ENCODE data around the gene SLC7A1.

- PRO-cap, result no peak
Measured at GRCh38 chr13:26561258-26561954, 3.9 kb downstream of the WASF3 start.

- PRO-cap, result no peak
Measured at GRCh38 chr13:26951425-26952337, 191.1 kb upstream of the GPR12 start.

DNA sequence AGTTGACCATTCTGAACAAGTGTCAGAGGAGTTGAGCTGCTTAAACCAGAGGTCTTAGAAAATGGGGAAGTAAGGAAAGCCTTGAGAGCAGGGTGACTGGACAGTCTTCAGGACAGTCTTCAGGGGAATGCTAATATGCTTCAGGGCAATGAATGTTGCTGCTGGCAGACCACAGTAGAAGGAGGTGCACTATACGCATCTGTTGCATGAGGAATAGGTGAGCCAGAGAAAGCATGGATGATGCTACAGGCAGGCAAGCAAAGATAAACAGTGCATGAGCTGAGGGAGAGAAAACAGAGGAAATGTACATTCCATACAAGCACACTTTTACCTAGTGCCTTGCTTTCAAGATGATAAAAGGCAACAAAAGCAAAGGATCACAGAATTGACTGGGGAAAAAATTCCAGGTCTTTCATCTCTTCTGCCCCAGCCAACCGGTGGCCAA is 196.7 kb upstream of the GPR12 start:
- PRO-cap, result no peak

- PRO-cap, result no peak
Measured at GRCh38 chr13:27293740-27294715, 23.4 kb downstream of the RASL11A start.

- PRO-cap, result no peak
Measured at GRCh38 chr13:27298795-27299050, 28.1 kb downstream of the RASL11A start.

- PRO-cap, result no peak
Measured at GRCh38 chr13:27299051-27299304, 28.3 kb downstream of the RASL11A start.

DNA sequence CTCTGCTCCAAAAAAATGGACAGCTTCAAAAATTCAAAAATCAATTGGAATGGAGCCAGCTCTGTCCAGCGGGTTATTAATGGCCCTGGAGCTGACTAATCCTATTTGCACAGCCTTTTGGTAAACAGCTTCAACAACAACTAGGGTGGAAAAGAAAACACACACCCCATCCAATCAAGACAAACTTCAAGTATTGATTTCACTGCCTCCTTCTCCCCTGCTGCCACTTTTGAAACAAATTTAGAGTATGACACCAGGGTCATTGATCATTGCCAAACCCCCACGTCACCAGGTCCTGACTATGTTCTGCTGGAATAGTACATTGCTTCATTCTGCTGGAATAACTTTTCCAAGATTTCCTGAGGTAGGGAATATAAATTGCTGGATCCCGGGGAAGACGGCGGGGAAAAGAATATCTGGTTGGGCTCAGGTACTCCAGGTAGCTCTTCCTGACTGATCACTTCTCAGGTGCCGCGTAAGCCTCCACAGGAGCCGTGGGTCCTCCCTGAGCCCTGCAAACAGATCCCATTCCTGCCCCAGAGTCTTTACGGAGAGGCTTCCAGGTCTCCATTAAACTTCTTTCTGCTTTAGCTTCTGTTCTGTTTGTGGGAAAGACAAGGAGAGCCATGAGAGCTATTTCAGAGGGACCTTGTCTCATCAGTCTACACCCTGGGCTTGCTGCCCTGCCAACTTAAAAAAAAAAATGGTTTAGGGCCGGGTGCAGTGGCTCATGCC is 56.7 kb upstream of the GTF3A start:
- PRO-cap, result no peak

DNA sequence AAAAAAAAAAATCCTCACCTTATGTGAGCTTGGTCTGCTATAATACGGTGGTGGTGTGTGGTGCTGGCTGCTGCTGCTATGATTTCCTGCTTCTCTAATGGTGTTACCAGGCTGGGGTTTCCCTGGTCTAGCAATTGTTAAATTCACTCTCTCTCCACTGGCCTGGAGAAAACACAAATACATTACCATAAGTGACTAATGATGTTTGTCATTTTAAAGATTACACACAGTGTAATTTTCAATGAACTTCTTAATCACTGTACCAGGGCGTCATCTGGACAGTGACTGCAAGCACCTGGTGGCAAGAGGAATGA is 60.5 kb downstream of the LNX2 start:
- PRO-cap, result no peak

DNA sequence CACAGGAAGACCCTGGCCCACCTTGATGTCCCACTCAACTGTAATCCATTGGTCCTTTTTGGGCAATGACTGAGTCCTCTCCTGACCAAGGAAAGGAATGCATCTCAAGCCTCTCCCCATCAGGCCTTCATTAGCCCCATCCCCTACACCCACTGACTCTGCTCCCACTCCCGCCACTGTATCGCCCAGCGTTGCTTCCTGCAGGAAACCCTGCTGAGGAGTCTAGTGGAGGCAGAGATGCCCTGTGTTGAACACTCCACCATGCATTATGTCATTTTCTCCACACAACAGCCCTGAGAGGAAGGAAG is 49.8 kb upstream of the GSX1 start:
- PRO-cap, result no peak

- PRO-cap, result no peak
Measured at GRCh38 chr13:27917896-27918606, 1.7 kb upstream of the PDX1 start.

GRCh38 chr13:27953836-27954951 is 14.9 kb downstream of the CDX2 start:
- PRO-cap, result no peak

DNA sequence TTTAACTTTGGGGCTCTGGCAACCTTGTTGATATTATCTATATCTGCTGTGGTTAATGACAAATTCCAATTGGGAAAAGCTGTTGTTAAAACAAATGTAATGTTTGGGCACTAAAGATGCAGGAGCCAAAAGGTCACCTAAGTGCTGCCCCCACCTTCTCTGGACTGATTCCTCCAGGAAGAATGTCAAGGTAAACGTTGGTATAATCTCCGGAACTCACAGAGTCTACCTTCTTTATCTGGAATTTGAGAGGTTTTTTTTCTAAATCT is 12.1 kb downstream of the CDX2 start:
- PRO-cap, result no peak

GRCh38 chr13:28292476-28293209 is 154.3 kb downstream of the PAN3 start:
- PRO-cap, result no peak

DNA sequence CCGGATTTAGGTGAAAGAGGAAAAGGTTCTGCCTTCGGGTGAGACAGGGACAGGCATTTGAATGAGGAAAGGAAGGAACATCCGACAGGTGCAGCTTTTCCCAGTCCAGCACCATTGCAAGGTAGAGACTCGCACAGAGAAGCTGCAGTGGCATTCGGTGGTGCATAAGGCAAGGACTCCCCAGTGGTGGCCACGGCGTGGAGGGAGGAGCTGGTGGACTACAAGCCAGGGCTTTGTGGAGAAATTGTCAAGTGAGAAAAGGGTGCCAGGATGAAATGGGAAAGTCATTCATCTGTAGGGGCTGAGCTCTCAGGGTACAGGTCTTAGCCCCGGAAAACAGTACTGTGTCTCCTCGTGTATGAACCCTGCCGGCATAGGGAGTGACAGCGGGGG is 167.6 kb downstream of the PAN3 start:
- PRO-cap, result no peak

- PRO-cap, result no peak
Measured at GRCh38 chr13:28329651-28330229, 165.2 kb downstream of the FLT1 start.

GRCh38 chr13:28527573-28528185 is 32.8 kb upstream of the FLT1 start:
- PRO-cap, result no peak

- PRO-cap, result no peak
Measured at GRCh38 chr13:29479899-29480471, 115.5 kb downstream of the SLC7A1 start.

- PRO-cap, result unidirectional peak, minus-strand start at chr13:29595457; unidirectional peak, minus-strand start at chr13:29595636; unidirectional peak, minus-strand start at chr13:29595720
Measured at GRCh38 chr13:29595303-29596141, at the start of gene SLC7A1. Gene SLC7A1, minus strand, starts transcription at chr13:29595688.

DNA sequence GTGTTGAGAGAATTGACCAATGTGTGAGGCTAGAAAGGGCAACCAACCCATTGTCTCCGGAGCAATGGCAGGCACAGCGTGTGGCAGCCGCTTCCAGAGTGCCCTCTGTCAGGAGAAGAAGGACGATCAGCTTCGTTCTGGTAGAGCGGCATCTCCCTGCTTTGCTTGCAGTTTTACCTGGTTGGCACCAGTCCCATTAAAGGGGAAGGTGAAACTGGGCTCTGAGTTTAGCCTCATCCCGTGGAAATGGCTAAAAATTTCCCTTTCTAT is 81.4 kb upstream of the SLC7A1 start:
- PRO-cap, result no peak

DNA sequence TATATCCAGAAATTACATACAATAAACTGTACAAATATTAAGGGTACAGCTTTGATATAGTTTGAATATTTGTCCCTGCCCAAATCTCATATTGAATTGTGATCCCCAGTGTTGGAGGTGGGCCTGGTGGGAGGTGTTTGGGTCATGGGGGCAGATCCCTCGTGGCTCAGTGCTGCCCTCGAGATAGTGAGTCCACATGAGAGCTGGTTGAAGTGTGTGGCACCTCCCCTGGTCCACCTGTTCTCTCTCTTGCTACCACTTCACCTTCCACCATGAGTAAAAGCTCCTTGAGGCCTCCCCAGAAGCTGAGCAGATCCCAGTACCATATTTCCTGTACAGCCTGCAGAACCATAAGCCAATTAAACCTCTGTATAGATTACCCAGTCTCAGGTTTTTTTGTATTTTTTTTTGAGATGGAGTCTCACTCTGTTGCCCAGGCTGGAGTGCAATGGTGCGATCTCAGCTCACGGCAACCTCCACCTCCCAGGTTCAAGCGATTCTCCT is 93.6 kb downstream of the UBL3 start:
- PRO-cap, result no peak